Right atrium auricular region (tissue), 2 donors: ENCODE results near the genes GDF9 and LEAP2.

DNA sequence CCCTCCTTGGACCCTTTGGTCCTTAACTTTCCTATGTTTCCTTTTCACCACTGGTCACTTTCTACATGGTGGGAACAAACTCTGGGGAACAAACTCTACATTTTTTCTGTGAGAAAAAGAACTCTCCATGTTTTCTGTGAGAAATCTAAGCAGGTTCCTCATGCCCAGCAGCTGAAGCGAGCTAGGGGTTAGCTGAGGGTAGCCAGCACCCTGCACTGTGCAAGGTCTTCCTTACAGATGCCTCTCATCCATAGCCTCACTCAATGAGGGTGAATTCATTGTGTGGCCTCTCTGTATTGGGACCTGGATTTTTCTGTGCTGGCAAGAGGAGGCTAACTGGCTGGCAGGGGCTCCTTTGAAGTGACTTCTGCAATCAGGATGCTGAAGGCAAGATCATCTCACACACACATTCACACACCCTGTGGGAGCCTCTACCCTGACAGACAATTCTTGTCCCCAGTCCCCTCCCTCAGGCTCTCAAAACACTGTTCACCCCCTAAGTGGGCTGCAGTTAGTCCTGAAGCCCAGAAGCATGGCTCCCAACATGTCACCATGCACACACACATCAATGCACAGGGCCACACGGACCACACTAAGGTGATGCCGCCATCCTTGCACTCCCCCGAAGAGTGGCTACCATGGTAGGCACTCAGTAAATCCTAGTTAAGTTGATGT, 3.6 kb upstream of the IRF1 start:
- PRO-cap: no peak
- RAMPAGE, long total RNA, 2 experiments: no peak in any of the 2 experiments

DNA sequence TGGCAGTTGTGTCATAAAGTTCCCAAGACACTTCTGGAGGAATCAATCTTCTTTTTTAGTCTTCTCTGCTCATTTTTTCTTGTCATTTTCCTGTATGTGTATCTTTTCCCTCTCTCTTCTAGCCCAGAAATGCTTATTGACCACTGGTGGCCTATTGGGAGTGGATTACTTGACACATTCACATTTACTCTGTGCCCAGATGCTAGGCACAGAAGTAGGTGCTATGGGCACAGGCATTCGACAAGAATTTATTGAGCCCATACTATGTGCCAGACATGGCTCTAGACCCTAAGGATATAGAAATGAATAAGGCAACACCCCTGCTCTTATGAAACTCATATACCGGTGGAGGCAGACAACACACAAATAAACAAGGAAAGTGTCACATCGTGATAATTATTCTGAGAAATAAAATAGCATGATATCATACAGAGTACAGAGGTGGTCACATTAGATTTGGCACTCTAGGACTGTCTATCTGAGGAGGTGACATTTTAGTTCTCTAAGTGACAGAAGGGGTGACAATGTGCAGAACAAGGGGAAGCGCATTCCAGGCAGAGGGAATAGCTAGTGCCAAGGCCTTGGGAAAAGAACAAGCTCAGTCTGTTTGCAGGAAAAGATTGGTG, 12.5 kb upstream of the IRF1 start:
- PRO-cap: no peak
- RAMPAGE, long total RNA, 2 experiments: no peak in any of the 2 experiments

- PRO-cap: no peak
- RAMPAGE, long total RNA, 2 experiments: no peak in any of the 2 experiments
Measured at GRCh38 chr5:132595330-132596062, 38.7 kb downstream of the RAD50 start.

GRCh38 chr5:132761743-132761975, 14.4 kb downstream of the CCNI2 start:
- PRO-cap: no peak
- RAMPAGE, long total RNA, 2 experiments: no peak in any of the 2 experiments

DNA sequence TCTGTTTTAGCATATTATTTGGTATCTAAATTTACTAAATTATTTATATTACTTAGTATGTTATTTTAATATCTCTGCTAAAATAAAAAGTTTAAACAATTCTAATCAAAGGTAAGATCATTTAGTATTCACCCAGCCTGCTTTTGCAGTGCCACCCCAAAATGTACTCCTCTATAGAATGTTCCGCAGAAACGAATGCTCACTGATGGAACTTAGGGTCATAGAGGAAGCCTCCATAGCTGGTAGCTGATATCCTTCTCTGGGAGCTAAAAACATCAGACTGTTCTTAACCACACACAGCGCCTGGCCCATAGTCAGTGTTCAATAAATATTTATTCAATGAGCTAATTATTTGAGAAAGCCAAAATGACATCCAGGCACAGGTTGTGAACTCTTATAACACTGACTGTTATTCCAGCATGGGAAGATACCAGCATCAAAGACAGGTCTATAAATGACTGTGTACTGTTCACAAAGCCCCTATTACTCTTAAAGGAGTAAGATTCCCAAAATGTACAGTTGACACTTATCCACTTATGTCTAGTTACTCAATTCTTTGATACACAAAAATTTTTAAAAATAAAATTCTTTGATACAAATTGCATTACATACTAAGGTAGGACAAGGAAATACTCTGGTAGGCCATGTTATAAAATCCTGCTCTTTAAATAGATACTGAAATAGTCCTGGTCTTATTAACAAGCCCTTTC, 12.9 kb downstream of the GDF9 start:
- PRO-cap: no peak
- RAMPAGE, long total RNA, 2 experiments: no peak in any of the 2 experiments

DNA sequence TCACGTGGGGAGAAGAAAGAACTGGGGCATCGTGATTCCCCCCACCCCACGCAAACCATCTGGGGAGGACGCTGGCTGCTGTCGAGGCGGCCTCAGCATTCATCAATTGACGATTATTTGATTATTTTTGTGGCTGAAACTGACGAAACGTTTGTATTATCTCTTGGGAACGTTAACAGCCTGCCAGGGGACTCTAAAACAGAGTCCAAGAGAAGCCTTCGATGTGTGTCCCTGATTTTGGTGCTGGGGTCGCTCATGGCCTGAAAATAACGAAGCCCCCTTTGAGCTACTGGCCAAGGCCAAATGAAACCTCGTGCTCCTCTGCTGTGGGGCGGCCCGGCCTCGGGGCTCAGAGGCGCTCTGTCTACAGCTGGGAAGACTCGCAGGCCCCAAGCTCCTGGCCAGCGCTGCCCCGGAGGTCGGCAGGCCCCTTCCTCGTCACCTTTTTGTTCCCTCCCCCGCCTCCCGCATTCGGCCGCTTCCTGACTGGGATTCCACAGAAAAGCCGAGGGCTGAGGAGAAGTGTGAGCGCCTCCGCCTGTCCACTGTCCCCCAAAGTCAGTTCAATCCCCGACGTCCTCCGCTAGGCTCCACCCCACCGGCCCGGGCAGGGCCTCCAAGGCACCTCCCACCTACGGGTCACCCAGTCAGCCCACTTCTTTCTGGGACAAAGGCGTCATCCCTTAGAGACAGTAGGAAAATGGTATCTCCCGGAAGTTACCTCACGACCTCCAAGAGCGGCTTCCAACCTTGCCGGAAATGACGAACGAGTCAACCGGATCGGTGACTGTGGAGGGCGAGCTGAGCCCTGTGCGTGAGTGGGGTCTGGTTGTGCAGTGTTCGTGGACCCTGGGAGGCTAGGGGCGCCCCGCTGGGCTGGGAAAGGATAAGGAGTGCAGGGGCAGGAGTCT, at the start of gene GDF9:
TSS of gene GDF9 (minus strand) at position 592 of the 911 bp plus-strand sequence.
- PRO-cap: unidirectional peak, plus-strand start at position 352 of the sequence; bidirectional peak, plus-strand start at position 769 of the sequence, minus-strand start at position 592 of the sequence
- RAMPAGE, long total RNA, 2 experiments: start-site peak on the plus strand in 2 of 2 experiments, centred at positions 768 to 769 of the sequence, 23,797 to 36,162 reads per replicate

- PRO-cap: no peak
- RAMPAGE, long total RNA, 2 experiments: no peak in any of the 2 experiments
Measured at GRCh38 chr5:132872898-132873907, at the start of gene LEAP2. Gene LEAP2, plus strand, starts transcription at chr5:132873668.

DNA sequence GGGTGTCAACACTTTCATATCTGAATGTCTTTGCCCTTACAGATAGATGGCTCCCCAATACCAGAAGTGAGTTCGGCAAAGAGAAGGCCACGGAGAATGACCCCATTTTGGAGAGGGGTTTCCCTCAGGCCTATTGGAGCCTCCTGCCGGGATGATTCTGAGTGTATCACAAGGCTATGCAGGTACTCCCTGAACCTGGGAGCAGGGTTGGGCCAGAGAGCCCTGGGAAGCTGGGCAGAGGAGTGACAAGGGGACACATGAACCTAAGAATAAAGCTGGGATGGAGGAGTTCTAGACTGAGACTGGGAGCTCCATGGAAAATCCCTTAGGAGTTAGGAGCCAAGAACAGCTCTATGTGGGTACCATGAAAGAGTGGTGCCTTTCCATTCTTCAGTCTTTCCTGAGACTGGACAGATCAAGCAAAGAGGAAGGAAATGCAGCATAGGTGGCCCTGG, 467 bp downstream of the LEAP2 start:
- PRO-cap: no peak
- RAMPAGE, long total RNA, 2 experiments: no peak in any of the 2 experiments

DNA sequence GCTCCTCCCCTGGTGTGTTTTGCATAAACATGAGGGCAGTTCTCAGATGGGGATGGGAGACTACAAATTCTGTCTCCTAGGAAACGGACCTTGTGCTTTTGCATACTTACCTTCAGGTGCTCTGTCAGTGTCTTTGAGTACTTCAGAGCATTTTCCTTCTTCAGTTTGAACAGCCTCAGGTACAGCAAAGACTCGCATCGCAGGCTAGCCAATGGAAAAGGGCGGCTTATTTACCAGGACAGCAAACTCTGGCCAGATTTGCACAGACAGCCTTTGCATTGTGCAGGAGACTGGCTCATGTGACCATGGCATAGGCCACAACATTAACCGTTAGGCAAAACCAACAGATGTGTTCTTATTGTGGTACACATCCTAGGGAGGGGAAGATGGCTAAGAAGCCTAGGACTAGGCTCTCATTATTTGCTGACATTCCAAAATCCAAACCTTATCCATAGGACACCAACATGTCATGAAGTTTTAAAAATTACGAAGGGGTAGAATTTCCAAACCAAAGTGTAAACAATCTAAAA, 12.8 kb downstream of the LEAP2 start:
- PRO-cap: no peak
- RAMPAGE, long total RNA, 2 experiments: no peak in any of the 2 experiments

DNA sequence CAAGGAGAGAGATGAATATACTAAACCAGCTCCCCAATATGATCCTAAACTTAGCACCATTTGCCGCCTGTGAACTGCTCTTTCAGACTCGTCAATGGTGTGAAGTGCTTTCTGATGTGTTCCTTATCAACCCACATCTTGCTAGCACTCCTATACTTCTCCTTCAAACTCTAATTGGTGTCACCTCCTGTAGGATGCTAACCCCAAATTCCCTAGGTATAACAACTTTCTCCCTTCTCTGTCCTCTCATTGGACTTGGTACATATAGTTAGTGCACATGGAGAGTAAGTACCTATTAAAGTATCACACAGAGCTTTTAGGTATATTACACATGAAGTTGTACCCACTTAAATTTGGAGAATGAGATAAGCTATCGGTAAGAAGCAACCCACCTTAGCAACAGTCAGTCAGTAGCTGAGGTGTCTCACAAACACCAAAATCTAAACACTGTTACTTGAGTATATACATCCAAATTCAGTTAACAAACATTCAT, 36.8 kb downstream of the LEAP2 start:
- PRO-cap: no peak
- RAMPAGE, long total RNA, 2 experiments: no peak in any of the 2 experiments

DNA sequence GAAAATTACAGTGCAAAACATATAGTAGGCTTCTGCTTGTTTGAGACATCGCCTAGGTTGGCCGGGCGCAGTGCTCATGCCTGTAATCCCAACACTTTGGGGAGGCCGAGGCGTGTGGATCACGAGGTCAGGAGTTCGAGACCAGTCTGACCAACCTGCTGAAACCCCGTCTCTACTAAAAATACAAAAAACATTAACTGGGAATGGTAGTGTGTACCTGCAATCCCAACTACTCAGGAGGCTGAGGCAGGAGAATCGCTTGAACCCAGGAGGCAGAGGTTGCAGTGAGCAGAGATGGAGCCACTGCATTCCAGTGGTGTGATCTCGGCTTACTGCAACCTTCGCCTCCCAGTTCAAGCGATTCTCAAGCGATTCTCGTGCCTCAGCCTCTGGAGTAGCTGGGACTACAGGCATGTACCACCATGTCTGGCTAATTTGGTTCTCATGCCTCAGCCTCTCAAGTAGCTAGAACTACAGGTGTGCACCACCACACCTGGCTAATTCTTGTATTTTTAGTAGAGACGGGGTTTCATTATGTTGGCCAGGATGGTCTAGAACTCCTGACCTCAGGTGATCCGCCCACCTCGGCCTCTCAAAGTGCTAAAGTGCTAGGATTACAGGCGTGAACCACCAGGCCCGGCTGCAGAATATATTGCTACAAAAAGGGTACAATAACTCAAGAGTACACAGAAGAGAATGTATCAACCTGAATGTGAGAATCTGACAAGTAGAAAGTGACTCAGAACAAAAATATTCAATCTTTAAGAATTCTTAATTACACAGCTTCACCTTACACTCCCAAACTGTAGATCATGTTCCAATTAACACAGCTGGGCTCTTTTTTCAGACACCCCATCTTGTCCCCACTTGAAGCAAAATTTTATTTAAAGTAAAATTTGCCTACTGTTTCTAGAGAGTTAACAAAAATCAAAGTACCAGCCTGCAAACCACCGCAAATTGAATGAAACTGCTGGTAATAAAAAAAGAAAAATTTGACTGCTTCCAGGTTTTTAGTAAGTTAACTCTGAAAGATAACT, 2.2 kb downstream of the AFF4 start:
- PRO-cap: no peak
- RAMPAGE, long total RNA, 2 experiments: no peak in any of the 2 experiments

GRCh38 chr5:133034003-133034383, 7.6 kb upstream of the ZCCHC10 start:
- PRO-cap: no peak
- RAMPAGE, long total RNA, 2 experiments: no peak in any of the 2 experiments

- PRO-cap: no peak
- RAMPAGE, long total RNA, 2 experiments: no peak in any of the 2 experiments
Measured at GRCh38 chr5:133049440-133050146, 2.2 kb upstream of the HSPA4 start.

DNA sequence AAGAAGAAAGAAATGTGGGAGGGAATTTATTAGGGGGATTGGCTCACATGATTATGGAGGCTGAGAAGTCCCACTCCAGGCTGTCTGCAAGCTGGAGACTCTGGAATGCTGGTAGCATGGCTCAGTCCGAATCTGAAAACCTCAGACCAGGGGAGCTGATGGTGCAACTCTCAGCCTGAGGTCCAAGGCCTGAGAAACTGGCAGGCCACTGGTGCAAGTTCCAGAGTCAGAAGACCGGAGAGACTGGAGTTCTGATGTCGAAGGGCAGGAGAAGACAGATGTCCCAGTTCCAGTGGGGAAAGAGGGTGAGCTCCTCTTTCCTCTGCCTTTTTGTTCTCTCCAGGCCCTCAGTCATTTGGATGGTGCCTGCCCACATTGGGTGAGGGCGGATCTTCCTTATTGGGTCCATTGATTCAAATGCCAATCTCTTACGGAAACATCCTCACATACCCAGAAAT, 72.4 kb downstream of the HSPA4 start:
- PRO-cap: no peak
- RAMPAGE, long total RNA, 2 experiments: no peak in any of the 2 experiments

- PRO-cap: no peak
- RAMPAGE, long total RNA, 2 experiments: no peak in any of the 2 experiments
Measured at GRCh38 chr5:133285576-133286190, 233.9 kb downstream of the HSPA4 start.

- PRO-cap: no peak
- RAMPAGE, long total RNA, 2 experiments: no peak in any of the 2 experiments
Measured at GRCh38 chr5:133930102-133930806, 38.2 kb downstream of the C5orf15 start.

- PRO-cap: no peak
- RAMPAGE, long total RNA, 2 experiments: no peak in any of the 2 experiments
Measured at GRCh38 chr5:133938825-133939400, 29.5 kb downstream of the C5orf15 start.

GRCh38 chr5:133964695-133965542, 3.5 kb downstream of the C5orf15 start:
- PRO-cap: no peak
- RAMPAGE, long total RNA, 2 experiments: no peak in any of the 2 experiments

GRCh38 chr5:133980281-133980969, 12.0 kb upstream of the C5orf15 start:
- PRO-cap: no peak
- RAMPAGE, long total RNA, 2 experiments: no peak in any of the 2 experiments

DNA sequence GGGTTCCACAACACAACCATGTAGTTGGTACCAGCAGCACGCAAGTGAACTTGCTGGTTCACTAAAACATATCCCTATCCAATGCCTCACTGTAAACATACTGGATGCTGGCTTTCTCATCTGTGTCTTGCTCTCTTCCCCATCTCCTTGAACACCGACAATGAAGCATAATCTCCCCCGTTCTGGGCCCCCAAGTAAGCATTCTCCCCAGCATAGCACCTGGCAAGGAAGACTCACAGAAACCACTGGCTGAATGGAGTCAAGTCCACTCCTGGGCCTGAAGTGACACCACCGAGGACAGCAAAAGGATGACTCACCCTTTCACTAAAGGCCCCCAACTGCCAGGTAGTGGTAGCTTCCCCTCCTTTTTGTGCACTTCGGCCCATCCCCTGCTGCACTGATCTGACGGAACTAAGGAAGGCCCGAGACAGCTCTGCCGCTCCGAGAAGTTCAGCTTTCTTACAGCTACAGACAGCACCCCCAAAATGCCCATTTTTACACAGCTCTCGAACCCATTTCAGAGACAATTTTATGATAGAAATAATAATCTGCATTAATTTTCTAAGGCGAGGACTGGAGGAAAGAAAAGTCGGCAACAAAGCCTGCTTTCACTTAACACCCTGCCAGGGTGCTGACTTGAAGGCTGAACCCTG, 9.4 kb downstream of the VDAC1 start:
- PRO-cap: no peak
- RAMPAGE, long total RNA, 2 experiments: start-site peak on the minus strand in 1 of 2 experiments, centred at position 268 of the sequence, 16 reads per replicate